Ureter (tissue), 1 donor: ENCODE data around the gene RFLNA.

DNA sequence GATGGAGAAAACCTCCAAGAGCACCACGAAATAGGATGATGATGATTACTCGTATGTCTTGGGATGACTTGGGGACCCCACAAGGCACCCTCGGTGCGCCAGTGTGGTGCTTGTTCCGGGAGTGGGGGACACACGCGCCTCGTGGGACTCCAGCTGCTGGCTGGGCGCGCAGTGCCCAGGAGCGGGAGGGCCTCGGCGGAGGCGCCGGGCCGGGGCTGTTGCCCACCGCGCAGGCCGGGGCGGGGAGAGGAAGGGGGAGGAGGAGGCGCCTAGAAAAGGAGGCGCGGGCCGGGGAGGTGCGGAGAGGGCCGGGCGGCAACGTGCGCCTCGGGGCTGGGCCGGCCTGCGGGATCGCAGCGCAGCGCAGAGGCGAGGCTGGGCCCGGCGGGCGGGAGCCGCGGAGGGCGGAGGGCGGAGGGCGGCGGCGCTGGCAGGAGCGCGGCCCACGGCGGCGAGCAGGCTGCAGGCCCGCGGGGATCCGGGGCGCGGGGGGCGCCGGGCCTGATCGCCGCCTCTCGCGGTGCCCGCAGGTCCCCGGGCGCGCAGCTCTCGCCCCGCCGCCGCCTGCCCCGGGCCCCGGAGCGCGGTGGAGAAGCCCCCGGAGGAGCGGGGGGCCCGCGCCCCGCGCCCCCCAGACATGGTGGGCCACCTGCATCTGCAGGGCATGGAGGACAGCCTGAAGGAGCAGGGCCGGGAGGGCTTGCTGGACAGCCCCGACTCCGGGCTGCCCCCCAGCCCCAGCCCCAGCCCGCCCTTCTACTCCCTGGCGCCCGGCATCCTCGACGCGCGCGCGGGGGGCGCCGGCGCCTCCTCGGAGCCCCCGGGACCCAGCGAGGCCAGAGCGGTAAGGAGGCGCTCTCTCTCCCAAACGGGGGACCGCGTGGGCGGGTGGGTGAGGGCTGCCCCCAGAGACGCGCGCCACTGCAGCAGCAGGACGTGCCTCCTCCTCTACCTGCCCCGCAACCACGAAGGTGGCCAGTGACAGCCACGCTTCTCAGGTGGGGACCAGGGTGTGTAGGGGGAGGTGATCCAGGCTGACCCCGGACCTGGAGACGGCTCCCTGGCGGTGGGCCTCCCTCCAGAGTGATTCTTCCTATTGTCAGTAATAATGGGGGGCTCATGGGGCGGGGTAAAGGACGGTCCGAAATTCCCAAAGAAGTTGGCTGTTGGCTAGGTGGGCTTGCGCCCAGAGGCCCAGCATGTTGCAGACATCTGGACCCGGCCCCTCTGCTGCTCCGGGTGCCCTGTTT is at the start of gene RFLNA:
TSS of gene RFLNA (plus strand) at position 301 of the 1,250 bp plus-strand sequence.
- PRO-cap = unidirectional peak, plus-strand start at position 301 of the sequence; bidirectional peak, plus-strand start at position 378 of the sequence, minus-strand start at position 341 of the sequence

GRCh38 chr12:124327261-124327847 is 32.5 kb downstream of the RFLNA start:
- PRO-cap = no peak

DNA sequence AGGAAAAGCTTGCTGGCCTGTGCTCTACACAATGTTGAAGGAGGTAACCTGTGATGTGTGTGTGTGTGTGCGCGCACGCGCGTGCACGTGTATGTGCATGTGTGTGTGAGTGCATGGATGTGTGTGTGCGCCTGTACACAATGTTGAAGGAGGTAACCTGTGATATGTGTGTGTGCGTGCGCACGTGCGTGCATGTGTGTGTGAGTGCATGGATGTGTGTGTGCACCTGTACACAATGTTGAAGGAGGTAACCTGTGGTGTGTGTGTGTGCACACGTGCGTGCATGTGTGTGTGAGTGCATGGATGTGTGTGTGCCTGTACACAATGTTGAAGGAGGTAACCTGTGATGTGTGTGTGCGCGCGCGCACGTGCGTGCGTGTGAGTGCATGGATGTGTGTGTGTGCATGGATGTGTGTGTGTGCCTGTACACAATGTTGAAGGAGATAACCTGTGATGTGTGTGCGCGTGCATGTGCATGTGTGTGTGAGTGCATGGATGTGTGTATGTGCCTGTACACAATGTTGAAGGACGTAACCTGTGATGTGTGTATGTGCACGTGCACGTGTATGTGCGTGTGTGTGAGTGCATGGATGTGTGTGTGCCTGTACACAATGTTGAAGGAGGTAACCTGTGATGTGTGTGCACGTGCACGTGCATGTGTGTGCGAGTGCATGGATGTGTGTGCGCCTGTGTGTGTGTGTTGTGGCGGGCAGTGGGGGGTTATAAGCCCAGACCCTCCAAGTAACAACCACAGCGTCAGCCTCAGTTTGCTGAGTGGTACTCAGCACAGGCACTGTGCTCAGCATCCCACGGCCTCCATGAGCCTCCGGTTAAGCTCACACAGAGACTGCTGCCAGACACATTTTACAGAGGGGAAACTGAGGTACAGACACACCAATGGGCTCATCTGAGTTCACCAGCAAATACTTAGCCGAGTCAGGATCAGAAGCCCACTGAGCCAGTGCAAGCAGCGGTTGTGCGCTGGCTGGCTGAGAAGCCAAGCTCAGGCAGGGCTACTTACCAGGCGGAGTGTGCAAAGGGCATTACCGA is 63.2 kb downstream of the RFLNA start:
- PRO-cap = no peak

DNA sequence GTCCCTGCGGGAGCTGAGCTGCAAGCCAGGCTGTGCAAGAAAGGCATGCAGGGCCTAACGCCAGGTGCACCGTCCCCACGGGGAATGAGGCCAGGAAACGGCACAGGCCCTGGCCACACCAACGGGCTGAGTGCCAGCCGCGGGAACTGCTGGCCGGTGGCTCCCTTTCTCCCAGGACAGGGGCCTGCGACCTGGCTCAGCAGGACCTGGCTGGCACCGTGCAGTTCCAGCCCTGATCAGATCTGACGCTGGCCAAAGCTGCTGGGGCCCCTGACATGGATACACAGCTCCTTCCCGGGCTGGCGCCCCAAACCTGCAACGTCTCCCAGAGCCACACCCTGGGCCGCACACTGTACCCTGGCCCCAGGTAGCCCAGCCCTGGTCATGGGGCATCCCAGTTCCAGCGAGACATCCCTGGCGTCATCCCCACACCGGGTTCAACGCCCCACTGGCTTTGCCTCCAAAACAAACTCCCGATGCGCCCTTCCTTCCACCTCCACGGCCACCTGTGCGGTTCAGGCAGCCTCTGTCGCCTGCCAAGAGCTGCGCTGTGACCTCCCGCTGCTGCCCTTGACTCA is 65.1 kb downstream of the RFLNA start:
- PRO-cap = no peak

- PRO-cap = no peak
Measured at GRCh38 chr12:124360474-124361323, 65.8 kb downstream of the RFLNA start.

GRCh38 chr12:124428135-124428722 is 133.3 kb downstream of the RFLNA start:
- PRO-cap = no peak

DNA sequence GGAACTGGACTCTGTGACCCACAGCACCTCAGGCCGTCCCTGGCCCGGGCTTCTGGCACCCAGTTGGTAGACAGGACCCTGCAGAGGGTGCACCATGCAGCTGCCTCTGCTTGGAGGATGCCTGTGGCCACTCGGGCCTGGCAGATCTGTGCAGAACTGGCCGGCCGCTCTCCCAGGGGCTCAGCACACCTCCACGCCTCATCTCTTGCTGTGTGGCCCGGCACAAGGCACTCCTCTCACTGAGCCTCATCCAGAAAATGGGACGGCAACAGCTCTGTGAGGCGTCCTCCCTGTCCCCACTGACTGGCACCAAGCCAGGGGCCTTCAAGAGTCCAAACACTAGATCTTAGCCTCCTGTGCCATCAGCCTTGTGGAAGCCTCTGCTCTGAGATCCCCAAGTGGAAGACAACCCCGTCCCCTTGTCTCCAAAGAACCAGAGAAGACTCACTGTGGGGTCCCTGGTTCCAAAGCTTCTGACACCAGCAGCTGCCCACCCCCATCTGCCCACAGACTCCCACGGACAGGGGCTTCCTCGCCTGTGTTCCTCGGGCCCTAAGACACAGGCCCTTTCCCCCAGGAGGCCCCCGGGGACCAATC is 113.3 kb downstream of the NCOR2 start:
- PRO-cap = no peak

DNA sequence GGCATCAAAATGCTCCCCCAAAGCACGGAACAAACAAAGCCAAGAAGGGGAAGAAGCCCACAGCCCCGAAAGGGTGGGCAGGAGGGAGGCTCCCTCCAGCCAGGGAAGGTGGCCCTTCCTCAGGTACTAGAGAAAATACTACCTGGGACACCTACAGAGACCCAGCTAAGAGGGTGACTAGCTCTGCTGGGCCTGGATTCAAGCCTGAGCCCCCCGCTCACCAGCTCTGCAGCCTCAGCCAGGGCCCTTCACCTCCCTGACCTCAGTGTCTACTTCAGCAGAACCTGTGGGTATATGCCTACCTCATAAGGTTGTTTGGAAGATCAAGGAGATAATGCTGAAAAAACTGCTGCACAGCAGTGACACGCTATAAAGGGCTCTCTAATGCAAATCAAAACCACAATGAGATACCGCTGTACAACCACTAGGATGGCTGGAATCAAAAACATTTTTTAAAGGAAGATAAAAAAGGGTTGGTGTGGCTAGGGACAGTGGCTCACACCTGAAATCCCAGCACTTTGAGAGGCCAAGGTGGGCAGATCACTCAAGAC is 97.9 kb downstream of the NCOR2 start:
- PRO-cap = no peak

DNA sequence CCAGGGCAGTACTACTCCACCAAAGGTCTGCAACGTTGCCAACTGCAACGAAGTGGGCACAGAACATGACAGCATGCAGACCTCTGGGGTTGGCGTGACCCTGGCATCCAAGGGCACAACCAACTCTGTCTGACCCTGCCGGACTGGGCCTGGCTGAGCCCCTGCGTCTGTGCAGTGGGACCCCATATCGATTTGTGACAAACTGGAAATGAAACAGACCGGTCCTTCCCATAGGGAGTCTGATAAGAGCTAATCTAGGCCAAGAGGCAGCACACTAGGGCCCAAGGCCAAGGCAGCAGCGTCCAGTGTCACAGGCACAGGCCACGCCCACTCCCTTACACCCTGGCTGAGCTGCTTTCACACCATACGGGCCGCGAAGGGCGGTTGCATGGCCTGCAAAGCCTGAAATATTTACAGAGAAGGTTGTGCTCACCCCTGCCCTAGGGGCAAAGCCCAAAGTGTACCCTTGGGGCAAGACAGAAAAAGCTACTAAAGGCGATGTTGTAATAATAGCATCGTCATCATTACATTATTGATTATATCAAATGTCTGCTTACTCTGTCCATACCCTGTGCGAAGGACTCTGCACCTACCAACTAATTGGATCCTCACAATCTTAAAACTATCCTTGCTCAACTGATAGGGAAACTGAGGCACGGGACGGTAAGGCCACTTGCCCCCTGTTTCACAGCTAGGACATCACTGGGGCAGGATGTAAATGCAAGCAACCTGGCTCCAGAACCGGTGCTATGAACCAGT is 76.5 kb downstream of the NCOR2 start:
- PRO-cap = no peak

DNA sequence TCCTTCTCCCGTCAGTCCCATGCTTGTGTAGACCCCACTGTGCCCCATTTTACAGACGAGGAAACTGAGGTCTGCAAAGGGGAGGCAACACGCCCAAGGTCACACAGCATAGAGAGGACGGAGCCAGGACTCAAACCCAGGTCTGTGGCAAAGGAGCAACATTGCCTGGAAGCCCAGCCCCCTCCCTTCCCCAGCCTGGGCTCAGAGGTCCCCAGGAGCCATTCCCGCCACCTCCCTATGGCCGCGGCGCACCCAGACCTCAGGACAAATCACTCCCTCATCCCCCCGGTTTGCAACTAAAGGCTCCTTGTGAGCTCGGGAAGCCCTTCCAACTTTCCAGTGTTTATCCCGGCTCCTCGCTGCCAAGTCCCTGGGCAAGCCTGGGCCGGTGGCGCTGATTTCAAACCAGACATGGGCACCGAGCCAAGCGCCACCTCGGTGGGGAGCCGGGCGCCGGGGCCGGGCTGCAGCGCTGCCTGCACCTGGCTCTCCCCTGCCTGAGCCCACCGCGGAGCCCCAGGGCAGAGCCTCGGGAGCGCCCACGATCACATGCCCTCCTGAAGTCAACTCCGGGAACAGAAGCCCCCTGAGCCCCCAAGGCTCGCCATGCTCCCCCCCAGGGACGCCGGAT is 50.2 kb downstream of the NCOR2 start:
- PRO-cap = no peak

GRCh38 chr12:124669263-124669767 is 101.9 kb upstream of the NCOR2 start:
- PRO-cap = no peak

GRCh38 chr12:124673744-124674597 is 106.6 kb upstream of the NCOR2 start:
- PRO-cap = no peak

DNA sequence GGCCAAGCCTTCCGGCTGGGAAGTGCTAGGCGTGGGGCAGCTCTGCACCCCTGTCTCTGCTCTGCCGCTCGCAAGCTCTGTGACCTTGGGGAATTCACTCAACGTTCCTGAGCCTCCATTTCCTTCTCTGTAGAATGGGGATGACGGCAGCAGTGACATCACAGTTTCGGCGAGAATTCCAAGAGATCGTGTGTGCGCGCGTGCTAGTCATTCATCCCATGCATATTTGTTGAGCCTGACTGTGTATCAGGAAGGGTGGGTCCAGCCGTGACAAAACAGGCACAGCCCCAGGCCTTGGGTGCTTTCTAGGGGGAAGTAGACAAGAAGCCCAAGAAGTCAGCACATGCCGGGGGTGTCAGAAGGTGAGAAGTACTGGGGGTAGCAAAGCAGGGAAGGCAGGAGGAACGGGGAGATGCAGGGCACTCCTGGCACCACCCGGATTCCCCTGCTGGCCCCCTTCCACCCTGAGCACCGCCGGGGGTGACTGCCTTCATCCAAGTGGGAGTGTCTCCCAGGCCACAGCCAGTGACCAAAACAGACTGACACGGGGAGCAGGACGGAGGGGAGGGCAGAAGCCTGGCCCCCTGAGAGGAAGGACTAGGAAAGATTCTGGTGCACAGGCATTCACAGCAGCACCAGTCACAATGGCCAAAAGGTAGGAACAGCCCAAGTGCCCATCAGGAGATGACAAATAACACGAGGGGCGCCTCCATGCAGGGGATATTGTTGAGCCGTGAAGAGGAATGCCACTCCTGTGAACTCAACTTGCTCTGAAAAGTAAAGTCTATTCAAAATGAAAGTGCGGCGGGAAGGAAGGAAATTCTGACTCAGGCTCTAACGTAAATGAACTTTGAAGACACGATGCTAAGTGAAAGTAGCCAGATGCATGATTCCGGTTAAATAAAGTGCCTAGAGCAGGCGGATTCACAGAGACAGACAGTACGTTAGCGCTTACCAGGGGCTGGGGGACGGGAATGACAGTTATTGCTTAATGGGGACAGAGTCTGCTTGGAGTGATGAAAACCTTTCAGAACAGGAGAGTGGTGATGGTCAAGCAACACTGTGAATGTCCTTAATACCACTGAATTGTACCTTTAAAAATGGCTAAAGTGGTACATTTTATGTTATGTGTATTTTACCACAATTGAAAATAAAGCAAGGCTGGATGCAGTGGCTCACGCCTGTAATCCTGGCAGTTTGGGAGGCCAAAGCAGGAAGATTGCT is 146.0 kb upstream of the NCOR2 start:
- PRO-cap = unidirectional peak, minus-strand start at position 767 of the sequence

- PRO-cap = no peak
Measured at GRCh38 chr12:124764689-124764999, 99.0 kb downstream of the SCARB1 start.

DNA sequence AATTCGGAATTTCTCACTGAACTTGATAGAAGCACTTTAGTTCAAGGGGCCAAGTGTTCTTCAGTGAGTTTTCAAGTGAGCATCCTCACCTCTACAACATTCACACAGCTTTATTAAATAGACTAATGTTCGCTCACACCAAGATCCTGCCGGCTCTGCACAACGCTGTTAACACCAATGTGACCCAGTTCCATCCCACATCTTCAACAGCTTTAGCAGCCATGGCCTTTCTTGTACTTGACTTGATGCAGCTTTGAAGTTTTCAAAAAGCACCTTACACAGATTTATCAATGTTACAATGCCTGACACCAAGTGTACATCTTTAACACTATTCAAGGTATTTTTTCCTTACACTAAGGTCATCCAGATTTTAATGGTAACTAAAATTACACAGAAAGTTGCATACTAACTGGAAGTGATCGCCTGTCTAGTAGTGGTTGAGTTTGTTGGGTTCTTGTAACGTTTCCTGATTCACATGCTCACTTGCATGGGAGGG is 4.4 kb downstream of the UBC start:
- PRO-cap = no peak

DNA sequence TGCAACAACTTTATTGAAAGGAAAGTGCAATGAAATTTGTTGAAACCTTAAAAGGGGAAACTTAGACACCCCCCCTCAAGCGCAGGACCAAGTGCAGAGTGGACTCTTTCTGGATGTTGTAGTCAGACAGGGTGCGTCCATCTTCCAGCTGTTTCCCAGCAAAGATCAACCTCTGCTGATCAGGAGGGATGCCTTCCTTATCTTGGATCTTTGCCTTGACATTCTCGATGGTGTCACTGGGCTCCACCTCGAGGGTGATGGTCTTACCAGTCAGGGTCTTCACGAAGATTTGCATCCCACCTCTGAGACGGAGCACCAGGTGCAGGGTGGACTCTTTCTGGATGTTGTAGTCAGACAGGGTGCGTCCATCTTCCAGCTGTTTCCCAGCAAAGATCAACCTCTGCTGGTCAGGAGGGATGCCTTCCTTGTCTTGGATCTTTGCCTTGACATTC is 2.8 kb downstream of the UBC start:
- PRO-cap = no peak

DNA sequence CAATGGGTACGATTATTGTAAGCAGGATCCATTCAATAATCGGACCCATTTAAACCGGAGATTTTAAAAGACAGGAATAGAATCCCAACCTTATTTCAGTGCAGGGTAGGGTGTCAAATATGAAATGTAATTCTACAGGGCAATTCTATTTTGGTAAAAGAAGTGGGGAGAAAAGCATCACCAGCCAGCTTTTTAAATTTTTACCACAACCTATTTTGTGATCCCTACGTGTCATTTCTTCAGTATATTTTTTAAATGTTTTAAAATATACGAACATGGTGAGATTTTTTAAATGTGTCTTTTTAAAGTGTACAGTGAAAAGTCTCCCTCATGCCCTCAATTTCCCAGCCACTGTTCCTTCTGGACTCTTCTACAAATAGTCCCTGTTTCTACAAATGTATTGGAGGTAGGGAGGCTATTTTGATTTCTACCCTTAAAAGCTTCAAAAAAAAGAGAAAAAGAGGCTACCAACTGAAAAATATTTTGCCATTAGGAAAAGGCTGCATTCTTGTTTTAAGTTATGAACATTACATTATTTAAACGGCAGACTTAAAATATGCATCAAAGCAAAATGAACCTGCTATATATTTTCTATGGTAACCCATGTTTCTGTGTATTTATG is 1.2 kb upstream of the UBC start:
- PRO-cap = no peak

DNA sequence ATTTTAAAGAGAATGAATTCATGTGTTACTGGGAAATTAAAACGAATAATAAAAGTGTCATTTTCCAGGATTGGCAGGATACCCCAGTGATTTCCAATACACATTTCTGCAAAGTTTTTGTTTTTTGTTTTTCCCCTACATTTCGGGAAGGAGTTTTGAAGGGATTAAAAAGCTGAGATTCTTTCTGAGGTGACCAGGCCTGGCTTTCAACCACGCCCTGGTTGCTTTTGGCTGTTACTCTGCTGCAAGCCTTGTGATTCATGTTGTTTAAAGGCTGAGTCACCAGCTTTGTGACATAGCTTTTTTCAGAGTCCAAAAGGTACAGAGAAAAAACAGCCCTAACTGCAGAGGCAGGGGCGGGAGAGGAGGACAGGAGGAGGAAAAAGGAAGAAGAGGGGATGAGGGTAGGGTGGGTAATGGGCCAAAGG is 1.8 kb upstream of the UBC start:
- PRO-cap = bidirectional peak, plus-strand start at position 341 of the sequence, minus-strand start at position 208 of the sequence

- PRO-cap = no peak
Measured at GRCh38 chr12:124938399-124939047, 24.1 kb upstream of the UBC start.

DNA sequence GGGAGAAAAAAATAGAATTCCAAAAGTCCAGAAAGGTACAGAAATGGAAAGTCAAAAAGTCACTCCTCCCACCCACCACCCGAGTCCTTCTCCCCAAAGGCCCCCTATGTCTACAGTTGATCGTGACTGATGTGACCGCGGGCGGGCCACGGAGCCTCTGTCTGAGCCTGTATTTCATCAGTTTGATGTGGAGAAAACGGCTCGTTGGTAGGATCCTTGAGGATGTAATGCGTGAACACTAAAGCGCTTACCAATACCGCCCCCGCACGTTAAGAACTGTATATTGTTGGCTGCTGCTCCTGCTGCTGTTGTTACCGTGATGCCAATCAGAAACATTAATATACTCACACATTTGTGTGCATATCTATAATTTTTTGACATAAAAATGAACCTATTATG is 24.6 kb upstream of the UBC start:
- PRO-cap = no peak